Temporal lobe (tissue), 2 donors: ENCODE measurements around a stretch of chr14.

- RAMPAGE, long total RNA: no peak
Observed at GRCh38 chr14:99576954-99577501, 27.0 kb downstream of the CCDC85C start.

- RAMPAGE, long total RNA: no peak
Observed at GRCh38 chr14:99593931-99594513, 10.0 kb downstream of the CCDC85C start.

- RAMPAGE, long total RNA: no peak
Observed at GRCh38 chr14:99596625-99597327, 7.2 kb downstream of the CCDC85C start.

GRCh38 chr14:99974796-99975361, 90.3 kb upstream of the EVL start:
- RAMPAGE, long total RNA: no peak

GRCh38 chr14:100019085-100019917, 45.9 kb upstream of the EVL start:
- RAMPAGE, long total RNA: no peak

- RAMPAGE, long total RNA: no peak
Observed at GRCh38 chr14:100070083-100070693, 5.0 kb downstream of the EVL start.

- RAMPAGE, long total RNA: no peak
Observed at GRCh38 chr14:100071456-100071910, 6.3 kb downstream of the EVL start.

- RAMPAGE, long total RNA: no peak
Observed at GRCh38 chr14:100074719-100075451, 9.7 kb downstream of the EVL start.

DNA sequence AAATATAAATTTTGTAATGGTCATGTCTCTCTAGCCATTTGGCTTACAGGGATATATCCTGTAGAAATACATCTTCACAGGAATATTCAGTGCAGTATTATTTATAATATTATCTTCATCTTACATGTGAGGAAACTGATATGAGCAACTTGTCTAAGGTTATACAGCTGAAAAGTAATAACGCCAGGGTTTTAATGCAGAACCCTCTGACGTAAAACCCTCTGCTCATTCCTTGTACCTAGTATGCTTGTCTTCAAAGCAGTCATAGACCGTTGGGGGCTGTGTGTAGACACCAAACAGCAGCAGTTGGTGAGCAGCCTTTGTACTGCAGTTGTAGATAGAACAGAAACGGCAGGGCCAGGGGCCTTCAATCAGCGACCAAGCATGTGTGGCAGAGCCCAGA, 28.0 kb downstream of the EVL start:
- RAMPAGE, long total RNA: no peak

DNA sequence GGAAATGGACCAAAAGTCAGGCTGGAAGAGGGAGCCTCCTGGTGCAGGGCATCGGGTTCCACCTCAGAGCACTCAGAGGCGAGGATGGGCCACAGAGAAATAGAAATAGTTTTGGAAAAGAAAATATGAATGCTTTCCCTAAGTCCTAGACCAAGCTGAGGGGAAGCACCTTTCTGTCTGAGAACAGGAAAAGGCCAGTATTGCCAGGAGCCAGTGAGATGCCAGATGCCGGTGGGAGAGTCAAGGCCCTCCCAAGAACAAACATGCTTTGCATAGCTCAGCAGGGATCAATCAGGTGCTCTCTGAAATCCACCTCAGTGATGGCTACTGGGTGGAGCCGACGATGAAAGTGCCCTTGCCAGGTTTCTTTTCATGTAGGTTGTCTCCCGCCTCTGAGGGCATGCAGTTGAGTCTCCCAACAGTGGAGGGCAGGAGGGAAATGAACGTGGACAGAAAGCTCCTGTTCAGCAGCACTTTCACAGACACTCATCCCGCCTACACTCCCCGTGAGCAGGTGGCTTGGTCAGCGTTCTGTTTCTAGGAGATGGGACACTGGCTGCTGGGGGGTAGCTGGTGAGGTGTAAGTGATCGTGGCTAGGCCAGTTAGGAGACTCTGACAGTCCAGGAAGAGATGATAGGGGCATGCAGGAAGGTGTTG, 28.2 kb downstream of the DEGS2 start:
- RAMPAGE, long total RNA: no peak

GRCh38 chr14:100150707-100151002, 8.8 kb downstream of the DEGS2 start:
- RAMPAGE, long total RNA: no peak

- RAMPAGE, long total RNA: no peak
Observed at GRCh38 chr14:100221550-100222208, 17.3 kb upstream of the YY1 start.

- RAMPAGE, long total RNA: no peak
Observed at GRCh38 chr14:100239825-100241026, 1.3 kb downstream of the YY1 start.

GRCh38 chr14:100266180-100266710, 27.3 kb downstream of the YY1 start:
- RAMPAGE, long total RNA: no peak

DNA sequence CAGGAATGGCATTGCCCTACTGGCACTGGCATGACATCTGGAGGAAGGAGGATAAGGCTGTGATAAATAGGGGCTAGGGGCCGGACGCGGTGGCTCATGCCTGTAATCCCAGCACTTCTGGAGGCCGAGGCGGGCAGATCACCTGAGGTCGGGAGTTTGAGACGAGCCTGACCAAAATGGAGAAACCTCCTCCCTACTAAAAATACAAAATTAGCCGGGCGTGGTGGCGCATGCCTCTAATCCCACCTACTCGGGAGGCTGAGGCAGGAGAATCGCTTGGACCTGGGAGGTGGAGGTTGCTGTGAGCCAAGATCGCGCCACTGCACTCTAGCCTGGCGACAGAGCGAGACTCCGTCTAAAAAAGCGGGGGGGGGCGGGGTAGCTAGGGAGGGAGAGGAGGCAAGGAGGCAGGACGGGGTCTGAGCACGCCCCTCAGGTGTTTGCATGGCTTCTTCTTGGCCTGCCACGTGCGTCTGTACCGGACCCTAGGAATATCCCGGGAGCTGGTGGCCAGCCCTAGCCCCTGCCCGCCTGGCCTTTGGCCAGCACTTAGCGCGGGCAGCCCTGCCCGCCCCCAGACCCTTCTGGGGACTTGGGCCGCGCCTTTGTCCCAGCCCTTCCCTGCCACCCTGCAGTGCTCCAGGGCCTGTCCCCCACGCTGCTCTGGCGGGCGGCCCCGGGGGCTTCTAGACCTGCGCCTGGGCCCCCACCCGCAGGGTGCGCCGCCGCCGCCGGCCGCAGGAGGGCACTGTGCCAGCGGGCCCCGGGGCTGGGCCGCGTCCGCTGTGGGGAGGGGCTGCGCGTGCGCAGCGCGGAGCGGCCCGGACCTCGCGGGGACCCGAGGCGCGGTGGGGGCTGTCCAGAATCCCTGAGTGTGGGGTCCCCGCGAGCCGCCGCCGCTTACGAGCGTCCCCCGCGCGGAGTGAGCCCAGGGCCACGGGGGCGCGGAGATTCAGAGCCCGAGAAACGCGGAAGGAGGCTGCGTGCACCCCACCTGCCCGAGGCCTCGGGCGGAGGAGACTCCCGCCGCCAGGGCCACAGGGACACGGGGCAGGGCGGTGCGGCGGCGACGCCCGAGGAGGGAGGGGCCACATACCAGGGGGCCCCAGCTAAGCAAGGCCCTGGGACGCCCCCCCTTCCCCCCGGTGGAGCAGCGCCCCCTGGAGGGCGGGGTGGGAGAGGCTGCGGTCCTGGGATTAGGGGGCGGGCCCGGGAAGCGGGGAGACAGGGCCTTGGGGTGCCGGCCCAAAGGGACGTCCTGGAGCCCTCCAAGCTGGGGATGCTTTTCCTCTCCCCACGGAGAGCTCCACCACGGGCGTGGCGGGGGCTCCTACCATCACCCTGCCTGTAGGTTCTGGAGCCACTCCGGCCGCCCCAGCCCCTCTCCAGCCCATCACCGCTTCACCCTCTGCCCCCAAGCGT, 21.1 kb downstream of the SLC25A29 start:
- RAMPAGE, long total RNA: no peak

DNA sequence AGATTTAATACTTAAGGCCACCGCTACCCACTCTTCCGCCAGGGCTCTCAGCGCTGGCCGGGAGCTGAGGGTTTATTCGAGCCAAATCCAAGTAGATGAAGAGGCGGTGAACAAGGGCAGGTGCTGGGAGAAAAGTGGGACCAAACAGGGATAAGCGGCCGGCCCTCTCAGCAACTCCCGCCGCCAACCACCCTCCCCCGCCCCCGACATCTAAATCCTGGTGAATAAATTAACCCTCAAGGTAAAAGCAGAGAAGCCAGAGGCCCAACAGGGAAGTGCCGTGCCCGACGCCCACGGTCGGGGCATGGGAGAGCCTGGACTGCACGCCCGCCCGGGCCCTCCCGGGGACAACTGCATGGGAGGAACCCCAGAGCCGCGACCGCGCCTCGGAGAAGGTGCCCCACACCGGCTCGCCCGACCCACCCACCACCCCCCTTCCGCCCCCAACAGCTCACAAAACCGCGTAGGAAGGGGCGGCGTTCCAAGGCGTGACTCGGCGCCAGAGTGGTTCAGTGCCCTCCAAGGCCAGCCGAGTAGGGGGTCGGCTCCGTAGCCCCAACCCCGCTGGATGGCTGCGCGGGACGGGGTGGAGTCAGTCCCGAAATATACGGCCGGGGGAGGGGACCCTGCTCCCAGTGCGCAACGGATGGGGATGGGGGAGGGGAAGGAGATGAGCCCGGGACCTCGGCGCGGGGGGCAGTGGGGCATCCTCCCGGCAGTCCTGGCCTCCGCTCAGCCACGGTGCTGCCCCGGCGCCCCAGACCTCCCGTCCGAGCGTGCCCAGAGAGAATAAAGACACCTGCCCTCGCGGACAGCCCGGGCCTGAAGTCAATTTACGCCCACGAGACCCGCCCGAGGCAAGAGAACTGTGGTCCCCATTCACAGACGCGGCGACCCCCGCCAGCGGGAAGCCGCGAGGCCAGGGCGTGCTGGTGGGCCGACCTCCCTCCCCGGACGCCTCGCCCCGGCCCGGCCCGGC, 750 bp downstream of the SLC25A29 start:
- RAMPAGE, long total RNA: no peak

GRCh38 chr14:100332662-100333756, 9.9 kb downstream of the SLC25A47 start:
- RAMPAGE, long total RNA: no peak

GRCh38 chr14:100341078-100341893, 18.1 kb downstream of the SLC25A47 start:
- RAMPAGE, long total RNA: no peak

DNA sequence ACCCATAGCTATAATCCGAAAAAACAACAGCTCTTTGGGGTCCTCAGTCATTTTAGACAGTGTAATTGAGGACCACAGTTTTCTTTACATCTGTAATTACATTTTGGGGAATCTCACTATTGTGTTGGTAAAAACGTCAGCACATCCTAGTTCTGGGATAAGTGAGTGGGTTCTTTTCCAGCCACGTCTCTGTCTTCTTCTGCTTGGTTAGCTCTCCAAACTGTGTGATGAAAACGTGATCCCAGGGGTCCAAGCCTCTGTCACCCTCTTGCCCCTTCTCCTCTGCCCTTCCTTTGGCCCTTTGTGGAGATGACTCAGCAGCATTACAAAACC, 15.9 kb downstream of the WDR25 start:
- RAMPAGE, long total RNA: no peak

DNA sequence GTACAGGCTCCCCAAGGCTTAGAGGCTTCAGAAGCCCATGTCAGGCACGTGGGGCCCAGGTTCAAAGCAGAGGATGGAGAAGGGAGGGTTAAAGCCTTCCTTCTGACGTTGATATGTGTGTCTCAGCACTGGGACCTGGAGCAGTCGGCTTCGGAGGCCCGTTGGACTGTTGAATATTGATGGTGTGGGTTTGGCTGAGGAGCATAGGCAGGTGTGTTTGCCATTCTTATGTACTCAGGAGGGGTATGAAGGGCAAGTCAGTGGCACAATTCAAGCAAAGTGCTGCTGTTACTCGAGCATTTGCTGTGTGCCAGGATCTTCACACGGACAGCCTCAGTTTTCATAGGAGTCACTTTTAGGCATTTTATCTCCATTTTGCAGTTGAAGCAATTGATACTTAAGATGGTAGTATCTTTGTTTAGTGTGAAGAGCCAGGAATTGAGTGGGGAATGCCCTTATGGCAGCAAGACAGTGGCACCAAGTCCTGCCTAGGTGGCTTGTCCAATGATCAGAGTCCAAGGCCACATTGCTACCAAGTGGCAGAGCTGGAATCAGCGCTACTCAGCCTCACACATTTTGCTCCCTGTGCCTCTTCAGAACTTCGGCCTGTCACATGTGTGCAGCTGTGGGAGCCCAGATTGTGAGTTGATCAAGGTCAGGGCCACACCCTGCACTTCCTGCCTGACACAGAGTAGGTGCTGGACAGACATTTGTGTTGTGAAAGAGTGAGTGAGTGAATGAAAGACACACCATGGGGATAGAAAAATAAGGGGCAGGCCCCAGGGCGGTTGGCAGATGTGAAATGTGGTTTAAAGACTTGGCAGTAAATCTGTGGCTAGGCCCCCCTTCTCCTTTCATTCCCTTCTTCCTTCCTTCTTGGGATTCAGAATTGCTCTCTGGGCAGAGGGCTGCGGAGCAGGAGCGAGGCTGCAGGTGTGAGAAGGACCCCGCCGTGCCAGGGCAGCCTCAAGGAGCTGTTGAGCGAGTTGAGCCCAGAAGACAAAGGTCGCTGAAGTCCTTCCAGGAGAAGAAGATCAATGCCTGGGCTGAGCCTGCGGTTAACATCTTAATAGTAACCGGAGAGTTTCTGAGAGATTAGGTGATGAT, 30.1 kb downstream of the WDR25 start:
- RAMPAGE, long total RNA: no peak